Mesenteric fat pad (tissue), 1 donor: ENCODE measurements around the gene CSNK1E.

GRCh38 chr22:38261997-38262529, 10.7 kb downstream of the TMEM184B start:
- PRO-cap = no peak

DNA sequence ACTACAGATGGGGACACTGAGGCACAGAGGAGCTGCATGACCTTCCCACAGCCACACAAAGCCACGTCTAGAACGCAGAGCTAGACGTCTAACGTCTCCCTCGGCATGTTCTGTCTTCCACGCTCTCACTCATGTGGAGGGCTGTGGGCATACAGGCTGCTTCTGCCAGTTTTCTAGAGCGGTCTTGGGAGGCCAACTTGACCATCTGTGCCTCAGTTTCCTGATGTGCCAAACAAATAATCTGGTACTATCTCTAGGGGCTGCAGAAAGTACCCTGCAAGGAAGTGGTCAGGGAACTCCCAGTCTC, 4.5 kb downstream of the CSNK1E start:
- PRO-cap = no peak

GRCh38 chr22:38316426-38316644, 898 bp downstream of the CSNK1E start:
- PRO-cap = no peak

DNA sequence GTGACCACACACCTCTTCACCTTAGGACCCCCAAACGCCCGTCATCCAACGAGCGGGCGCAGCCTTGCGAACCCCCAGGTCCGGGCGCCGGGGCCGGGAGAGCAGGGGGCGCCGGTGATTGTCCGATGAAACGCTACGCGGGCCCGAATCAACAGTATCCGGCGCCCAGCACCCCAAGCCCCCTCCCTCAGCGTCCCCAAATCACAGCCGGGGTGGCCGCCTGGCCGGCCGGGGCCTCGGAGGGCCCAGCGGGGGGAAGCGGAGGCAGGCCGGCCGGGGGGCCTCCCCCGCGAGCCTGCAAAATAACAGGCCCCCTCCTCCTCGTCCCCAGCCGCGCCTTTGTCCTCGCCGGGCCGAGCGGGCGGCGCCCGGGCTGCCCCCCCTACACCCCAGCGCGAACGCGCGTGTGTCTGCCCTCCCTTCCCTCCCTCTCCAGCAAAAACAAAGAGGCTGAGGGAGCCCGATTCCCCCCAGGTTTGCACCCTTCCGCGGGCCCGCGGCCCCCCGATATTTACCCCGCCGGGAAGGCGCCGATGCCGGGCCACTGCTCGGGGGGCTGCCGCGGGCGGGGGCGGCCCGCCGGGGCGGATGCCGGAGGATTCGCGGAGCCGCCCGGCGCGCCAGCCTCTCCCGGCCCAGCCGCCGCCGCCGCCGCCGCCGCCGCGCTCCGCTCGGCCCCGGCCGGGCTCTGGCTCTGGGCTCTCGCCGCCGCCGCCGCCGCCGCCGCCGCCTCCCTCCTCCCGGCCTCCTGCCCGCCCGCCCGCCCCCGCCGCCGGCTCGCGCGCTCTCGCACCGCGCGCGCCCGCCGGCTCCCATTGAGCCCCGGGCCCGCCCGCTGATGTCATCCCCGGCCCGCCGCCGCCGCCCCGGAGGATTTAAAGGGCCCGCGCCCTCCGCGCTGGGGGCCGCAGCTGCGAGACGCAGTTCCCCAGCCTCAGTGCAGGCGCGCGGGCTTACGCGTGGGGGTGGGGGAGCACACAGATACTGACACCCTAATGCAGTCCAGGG, at the start of gene CSNK1E:
Gene CSNK1E (minus strand): TSS at position 789 of the 1,008 bp plus-strand sequence.
- PRO-cap = unidirectional peak, plus-strand start at position 204 of the sequence; bidirectional peak, plus-strand start at position 413 of the sequence, minus-strand start at position 341 of the sequence; bidirectional peak, plus-strand start at position 878 of the sequence, minus-strand start at position 669 of the sequence

GRCh38 chr22:38319248-38319714, 2.0 kb upstream of the CSNK1E start:
- PRO-cap = no peak

GRCh38 chr22:38446005-38446491, 9.0 kb downstream of the KCNJ4 start:
- PRO-cap = no peak

GRCh38 chr22:38449781-38450117, 5.2 kb downstream of the KCNJ4 start:
- PRO-cap = no peak

DNA sequence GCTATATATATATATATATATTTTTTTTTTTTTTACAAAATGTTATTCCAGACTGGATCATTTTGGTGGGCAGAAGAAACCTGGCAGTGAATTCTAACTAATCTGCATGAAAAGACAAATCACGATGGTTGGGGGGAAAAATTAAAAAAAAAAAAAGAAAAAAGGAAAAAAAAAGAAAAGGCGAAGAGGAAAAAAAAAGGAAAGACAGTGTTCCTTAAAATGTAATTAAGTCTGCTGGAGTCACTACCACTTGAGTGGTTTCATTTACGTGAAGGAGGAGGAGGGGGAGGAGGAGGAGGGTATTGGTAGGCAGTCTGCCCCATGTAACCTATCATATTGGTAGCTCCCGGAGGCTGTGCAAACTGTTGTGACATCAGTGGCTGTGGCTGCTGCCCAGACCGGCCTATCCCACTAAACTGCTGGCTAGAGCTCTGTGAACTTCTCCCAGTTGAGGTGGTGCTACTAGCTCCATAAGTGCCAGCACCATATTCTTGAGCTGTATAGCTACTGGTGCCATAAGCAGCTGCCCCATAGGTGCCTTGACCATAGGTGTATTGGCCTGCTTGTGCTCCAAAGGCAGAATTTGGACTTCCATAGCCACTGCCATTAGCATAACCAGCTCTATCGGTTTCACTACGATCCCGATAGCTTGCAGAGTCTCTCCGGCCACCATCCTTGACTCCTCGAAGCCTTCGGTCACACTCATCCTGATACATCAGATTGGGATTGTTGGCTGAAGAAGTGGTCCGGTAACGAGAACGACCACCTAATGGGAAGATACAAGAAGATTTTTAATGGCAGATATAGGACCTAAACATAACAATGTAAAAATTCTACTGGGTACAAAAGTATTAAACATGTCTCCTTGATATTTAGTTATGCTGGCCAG, 18.0 kb downstream of the KDELR3 start:
- PRO-cap = no peak

DNA sequence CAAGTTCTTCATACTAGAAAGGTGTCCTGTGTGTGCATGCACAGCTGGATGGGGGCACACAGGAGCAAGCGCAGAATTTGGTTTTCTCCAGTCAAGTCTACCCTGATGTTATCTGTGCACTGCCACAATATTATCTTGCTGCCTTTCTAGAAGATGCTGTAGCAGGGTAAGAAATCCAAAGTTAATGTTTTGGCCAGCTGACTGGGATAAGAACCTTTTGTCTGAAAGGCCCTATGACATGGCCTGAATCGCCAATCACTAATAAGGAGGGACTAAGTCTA, 16.1 kb downstream of the DDX17 start:
- PRO-cap = no peak

DNA sequence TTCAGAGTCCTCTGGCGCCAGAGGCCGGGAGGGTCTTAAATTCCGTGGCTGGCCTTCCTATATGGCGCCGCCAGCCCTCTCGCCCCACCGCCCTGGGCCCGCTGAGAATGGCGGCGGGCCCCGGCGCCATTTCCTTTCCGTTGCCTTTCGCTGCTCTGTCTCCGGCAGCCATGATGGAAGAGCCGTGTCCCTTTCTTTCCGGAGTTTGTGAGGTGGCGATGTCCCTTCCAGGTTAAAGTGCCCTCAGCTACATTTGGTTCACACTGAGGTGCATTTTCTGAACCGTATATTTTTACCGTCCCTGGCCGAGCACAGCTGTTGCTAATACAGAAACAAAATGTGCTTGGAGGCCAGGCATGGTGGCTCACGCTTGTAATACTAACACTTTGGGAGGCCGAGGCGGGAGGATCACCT, 633 bp upstream of the DDX17 start:
- PRO-cap = no peak

GRCh38 chr22:38693777-38694460, 6.8 kb downstream of the JOSD1 start:
- PRO-cap = no peak

DNA sequence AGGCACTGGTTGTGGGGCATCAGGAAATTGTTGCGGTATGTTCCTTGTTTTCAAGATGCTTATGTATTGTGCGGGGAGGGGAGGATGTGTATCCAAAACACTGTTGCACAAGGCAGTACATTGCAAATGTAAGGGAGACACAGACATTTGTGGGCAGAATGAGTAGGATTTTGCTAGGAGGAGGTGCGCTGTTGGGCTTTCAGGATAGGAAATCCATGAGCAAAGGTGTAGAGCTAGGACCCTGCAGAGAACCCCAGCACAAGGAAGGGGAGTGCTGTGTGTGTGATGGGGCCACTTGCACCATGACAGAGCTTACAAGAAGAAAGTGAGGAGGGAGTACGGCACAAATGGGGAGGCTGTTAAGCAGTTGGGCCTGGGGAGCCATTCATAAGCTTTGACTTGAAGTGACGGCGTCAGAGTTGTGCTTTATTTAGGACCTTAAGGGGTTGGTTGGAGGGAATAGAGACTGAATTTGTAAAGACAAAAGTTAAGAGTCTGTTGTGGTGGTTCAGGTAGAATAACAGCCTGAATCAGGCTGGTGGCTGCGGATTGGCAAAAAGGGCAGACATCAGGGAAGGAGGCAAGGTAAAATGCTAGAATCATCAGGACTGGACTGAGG, 7.3 kb downstream of the GTPBP1 start:
- PRO-cap = no peak

DNA sequence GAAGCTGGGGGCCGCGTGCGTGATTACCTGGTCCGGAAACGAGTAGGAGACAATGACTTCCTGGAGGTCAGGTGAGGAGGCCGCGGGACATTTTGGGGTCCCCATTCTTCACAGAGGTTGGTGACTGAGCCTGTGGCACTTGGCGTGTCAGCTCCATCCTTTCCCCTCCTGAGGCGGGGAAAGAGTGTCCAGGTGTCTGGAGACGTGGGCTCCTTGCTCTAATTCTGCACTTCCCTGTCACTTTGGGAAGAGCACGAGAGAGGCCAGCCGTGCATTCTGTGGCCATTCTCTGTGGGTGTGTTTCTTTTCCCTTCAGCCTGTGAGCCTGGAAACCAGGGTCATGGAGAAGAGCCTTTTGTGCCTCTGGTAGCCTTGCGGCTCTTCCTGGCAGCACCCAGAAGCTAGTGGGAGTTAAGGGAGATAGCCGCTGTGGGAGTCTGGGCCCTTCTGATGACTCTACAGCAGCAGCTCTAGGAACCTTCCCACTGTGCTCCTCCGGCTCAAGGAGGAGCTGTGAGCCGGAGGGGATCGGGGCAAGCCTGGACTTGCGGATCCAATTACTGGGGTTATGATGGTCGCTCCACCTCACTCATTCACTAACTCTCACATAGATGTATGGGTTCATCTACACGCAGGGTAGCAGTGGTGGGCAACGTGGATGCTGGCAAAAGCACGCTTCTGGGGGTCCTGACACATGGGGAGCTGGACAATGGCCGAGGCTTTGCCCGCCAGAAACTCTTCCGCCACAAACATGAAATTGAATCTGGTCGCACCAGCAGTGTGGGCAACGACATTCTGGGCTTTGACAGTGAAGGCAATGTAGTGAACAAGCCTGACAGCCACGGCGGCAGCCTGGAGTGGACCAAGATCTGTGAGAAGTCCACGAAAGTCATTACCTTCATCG, 10.5 kb downstream of the GTPBP1 start:
- PRO-cap = no peak

DNA sequence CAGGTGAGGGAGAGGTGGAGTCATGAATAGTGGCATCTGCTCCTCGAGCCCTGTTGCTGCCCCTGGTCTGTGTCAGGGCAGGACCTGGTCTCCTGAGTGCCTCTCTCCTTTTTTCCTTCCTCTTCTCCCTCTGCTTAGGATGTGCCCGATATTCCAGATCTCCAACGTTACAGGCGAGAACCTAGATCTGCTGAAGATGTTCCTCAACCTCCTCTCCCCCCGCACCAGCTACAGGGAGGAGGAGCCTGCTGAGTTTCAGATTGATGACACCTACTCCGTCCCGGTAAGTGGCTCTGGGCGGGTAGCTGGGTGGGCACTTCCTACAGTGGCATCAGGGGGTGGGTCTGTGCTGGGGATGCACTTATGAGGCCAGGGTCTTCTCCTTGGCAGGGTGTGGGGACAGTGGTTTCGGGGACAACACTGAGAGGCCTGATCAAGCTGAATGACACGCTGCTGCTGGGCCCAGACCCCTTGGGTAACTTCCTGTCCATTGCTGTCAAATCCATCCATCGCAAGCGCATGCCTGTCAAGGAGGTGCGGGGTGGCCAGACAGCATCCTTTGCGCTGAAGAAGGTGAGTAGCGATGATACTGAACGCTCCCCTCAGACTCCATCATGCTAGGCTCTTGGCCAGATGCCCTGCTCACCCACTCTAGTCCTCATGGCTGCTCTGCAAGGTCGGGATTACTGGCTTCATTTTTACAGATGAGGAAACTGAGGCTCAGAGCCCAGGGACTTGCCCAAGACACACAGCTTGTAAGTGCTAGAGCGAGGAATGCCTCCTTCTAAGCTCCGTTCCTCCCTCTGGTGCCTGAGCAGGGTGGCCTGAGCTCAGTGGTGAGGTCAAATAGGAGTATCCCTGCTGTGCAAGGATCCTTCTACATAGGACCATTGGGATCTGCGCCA, 20.4 kb downstream of the GTPBP1 start:
- PRO-cap = no peak

DNA sequence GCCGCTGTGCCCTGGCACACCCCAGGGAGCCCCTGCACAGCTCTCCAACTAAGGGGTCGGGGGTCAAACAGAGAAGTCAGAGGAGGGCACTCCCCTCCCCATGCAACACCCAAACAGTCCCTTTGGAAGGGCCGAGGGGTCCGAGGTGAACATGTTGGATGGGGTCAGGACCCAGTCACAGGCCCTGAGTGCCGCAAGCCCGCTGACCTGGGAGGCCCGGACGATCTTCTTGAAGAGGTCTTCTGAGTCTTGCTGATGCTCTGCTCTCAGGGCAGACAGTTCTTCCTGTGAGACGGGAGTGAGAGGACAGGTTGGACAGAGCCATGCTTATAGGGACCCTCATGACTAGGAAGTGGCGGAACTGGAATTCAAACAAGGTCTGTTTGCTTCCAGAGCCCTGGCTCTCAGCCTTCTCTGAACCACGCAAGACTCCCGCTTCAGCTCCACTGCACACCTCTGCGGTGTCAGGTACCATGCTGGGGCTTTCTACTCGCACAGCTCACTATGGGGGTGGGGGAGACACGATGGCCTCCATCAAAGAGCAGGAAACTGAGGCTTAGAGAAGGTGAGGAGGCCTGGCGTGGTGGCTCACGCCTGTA, 14.4 kb downstream of the SUN2 start:
- PRO-cap = no peak

- PRO-cap = no peak
These were observed 2.3 kb upstream of the SUN2 start for GRCh38 chr22:38758098-38758581.

DNA sequence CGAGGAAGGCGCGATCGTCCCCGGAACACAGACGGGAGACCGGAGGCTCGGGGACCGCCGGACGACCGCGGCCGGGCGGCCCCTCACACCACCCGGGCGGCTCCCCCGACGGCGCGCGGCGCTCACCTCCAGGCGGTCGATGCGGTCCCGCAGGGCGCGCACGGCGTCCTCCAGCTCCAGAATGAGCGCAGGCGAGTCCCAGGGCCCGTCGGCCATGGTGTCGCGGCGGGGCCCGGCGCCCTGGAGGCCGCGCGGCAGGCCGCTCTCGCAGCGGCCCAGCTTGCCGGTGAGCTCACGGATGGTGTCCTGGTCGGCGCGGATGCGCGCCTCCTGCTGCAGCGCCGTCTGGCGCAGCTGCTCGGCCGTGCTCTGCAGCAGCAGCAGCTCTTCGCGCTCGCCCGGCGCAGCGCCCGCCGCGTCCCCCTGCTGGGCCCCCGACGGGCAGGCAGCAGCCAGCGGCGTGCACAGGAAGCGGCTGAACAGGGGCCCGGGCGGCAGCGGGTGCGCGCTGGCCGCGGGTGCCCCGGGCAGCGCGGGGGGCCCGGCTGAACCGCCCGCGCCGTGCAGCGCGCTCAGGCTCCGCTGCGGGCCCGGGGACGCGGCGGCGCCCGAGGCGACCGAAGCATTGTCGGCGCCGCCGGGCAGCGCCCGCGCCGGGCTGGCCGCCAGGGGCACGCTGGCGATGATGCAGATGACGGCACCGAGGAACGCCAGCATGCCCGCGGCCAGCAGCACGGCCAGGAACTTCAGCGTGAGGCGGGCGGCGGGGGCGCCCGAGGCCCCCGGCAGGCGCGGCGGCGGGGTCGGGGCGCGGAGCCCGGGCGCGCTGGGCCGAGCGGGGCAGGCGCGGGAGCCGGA, 490 bp downstream of the NPTXR start:
- PRO-cap = no peak

GRCh38 chr22:39003143-39003610, 10.9 kb upstream of the APOBEC3C start:
- PRO-cap = no peak

DNA sequence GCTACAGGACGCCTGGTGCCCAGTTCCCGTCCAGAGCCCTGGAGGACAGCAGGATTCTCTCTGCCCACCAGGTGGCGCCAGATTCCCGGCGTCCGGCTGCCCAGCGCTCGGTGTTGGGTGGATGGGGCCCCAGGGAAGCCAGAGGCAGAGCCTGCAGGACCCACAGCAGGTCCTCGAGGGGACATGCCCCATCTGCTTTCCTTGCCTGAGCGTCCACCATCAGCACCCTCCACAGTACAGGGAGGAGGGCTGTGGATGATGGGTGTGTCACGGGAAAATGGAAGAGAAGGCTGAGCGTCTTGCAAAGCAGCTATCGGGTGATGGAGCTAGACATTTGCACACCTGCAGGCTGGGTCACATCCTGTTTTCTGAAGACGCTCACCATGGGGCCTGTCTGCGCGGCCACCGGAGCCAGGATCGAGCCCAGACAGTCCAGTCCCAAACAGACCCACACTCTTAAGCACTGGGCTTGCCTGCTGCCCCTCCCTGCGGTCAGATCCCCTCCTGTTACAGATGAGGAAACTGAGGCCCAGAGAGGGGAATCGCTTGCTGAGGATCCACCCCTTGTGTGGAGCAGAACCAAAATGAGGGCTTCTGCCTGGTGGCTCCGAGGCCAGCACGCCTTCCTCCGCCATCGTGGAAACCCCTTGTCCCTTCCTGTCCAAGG, 18.6 kb upstream of the CBX7 start:
- PRO-cap = no peak

- PRO-cap = no peak
These were observed 22.3 kb upstream of the CBX7 start for GRCh38 chr22:39174655-39175233.